Hepatocyte (in vitro differentiated cells and primary cell): ENCODE measurements around the gene LMOD3.

DNA sequence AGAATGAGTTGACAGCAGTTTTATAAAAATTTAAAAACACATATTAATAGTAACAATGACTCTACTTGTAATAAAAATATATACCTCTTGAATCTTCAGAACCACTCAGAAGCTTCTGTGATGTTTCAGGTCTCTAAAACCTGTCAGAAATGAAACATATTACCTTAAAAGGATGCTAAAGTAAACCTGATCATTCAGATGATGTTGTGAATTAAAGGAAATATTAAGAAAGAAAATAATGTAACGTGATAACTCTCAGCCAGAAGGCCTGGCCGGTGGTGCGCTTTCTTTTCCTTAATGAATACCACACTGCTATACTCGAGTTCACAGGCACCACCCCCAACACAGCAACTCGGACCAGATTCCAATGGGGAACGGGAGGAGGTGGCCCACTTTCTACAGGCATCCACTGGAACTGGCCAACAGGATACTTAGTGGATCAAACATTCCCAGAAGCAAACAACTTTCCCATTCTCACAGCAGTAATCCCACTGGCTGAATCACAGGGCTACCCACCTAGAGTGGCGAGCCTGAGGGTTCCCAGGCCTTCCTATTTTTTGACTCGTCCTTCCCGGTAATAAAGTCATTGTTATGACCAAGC, 1.5 kb downstream of the EOGT start:
- RAMPAGE, long total RNA = no peak
- RRBS = no CpG with 5 or more reads among the region's 9 CpGs

DNA sequence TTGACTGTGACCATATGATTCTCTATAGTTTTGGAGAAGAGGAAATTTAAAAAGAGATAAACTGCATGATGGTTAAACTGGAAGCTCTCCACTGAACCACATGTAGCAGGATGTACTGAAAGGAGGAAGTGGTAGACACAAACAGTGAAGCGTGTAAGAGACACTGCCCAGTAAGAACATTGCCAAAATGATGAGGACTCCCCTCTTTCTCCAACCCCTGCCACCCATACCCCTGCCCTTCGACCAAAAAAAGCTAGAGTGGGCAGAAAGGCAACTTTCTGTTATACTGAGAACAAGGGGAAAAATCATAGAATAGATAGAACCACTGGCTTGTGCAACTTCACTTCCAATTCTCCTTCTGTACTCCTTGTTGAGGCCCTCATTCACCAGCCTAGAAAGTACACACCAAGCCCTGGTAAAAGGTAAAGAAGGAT, 6.4 kb upstream of the TMF1 start:
- RAMPAGE, long total RNA = no peak
- RRBS = no CpG with 5 or more reads among the region's 2 CpGs

GRCh38 chr3:69119108-69119733, 3.2 kb downstream of the LMOD3 start:
- RAMPAGE, long total RNA = no peak
- RRBS = no CpG with 5 or more reads among the region's 7 CpGs

DNA sequence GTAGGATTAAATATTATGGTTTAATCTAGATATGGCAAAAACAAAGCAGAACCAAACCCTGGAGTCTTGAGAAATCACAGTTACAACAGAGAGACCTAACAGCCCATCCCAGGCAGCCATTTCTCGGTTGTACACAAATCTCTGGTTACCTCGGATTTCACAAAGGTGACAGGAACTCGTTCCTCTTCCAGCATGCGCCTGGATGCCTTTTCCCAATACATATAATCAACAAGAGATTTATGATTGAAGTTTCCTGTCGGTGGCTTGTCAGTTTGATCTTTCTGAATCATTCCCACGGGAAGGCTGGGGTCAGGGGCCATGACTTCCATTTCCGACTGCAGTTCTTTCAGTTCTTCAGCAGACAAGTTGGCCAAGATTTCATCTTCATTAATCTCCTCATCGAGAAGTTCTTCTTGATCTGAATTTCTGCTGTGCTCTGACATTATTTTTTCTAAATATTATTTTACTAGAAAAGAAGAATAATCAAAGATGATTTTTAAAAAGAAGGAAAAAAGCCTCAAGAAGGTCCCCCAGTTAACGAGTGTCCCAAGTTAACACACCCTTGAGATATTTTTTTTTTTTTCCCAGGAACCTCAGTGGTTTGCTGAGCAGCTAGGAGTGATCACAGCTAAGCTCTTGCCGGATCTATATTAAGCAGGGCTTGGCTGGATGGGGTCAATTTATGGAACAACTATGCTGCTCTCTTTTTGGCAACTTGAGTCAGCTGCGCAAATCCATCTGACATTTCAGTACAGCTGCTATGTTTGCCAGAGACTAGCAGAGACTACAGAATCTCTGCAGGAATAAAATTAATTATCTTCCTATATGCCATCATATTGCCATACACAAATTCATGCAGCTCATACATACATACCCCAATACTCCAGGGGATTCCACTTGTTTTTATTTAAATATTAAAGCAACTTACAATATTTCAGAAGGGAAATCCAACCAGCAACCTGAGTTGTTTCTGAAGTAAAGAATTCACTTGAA, at the start of gene LMOD3:
Gene LMOD3 (minus strand): TSS at position 652 of the 993 bp plus-strand sequence.
- RAMPAGE, long total RNA = no peak
- RRBS = no CpG with 5 or more reads among the region's 11 CpGs

DNA sequence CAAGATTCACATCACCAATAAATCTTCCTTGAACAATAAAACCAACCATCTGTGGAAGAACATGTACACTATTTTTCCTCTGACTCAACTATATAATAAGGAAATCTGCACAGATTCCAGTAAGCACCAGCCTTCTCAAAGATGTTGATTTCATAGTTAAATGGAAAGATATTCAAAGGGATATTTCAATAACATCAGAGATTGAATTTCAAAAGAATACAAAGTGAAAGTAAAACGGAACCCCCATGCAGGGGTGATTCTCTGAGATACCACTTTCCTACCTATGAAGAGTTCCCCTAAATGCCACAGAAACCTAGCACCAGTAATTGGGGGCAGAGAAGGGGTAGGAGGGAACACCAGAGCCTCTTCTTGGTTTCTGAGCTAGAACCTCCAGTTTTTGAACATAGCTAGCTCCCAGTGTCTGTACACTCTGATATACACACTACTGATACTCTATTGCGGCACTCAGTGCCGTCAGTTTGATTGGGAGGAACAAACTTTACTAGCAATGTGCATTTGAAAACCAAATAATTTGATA, 77.0 kb upstream of the LMOD3 start:
- RAMPAGE, long total RNA = no peak
- RRBS = no CpG with 5 or more reads among the region's 3 CpGs

- RAMPAGE, long total RNA = no peak
- RRBS = no CpG with 5 or more reads among the region's 4 CpGs
Observed at GRCh38 chr3:69322009-69322412, 63.9 kb downstream of the FRMD4B start.

DNA sequence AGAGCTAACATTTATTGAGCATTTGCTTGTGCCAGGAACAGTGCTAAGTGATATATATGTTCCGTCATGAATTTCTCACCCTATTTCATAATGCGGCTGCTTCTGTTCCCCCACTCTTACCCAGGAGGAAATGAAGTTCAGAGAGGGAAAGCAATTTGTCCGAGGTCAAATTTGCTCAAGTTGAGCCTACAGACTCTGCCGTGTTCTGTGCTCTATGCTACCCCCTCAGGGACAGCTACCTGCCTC, 5.5 kb downstream of the FRMD4B start:
- RAMPAGE, long total RNA = no peak
- RRBS = no CpG with 5 or more reads among the region's 4 CpGs

DNA sequence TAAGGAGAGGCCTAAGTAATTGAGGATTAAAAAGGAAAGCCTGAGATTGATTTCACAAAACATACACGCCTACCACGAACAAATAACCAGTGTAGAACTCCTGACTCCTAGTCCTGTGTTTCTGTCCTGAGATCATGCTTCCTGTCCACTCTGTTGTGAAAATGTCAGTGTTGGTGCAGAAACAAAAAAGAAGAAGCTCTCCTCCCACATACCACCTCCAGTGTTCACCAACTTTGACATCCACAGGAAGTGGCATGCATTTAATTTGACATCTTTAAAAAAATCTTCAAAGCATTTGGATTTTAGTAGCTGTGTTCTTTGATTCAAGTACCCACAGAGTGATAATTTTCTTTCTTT, 8.6 kb downstream of the MITF start:
- RAMPAGE, long total RNA = no peak
- RRBS = no CpG with 5 or more reads among the region's 2 CpGs

- RAMPAGE, long total RNA = no peak
- RRBS = no CpG with 5 or more reads among the region's 6 CpGs
Observed at GRCh38 chr3:69791002-69791460, 51.8 kb downstream of the MITF start.

DNA sequence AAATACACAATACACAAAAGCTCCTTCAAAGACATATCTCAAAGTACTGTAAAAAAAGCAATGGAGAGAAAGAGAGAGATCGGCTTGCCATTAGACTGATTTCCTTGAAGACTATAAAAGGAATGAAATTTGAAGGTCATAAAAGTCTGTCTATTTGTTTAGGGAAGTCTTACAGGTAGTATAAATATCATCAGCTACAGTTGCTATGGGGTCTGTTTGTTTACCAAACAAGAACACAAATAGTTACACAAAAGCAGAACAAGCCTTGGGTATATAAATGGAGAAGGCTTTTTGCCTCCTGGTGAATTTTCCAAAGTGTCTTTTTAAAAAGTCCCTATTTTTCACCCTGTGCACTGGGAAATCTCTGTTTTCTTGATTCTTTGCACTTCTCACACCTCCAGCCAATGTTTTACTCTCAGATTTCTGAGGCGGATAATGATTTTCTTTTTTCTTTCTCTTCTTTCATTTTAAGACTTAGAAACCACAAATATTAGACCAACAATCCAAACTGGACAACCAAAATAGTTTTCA, 552.3 kb downstream of the FOXP1 start:
- RAMPAGE, long total RNA = no peak
- RRBS = no CpG with 5 or more reads among the region's 2 CpGs

DNA sequence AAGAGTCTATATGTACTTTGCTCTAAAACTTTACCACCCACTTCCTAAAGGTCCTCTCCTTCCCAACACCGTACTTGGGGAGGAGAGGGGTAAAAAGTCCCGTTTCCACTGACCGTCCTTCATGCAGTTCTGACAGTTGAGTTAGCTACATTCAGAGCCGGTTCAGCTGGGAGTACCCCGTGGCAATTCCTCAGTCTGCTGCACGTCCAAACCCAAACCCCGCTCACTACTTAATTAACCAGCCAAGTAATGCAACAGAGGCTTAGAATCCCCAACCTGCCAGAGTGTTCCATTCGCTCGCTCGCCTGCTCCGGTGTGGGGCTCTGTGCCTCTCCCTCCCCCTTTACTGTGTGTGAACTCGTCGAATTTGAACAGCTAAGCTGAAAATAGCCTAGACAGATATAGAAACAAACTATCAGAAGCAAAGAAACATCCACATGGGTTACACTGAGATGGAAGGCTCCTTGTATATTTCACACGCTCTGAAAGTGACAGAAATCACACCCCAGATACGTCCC, 519.6 kb downstream of the FOXP1 start:
- RAMPAGE, long total RNA = no peak
- RRBS = no CpG with 5 or more reads among the region's 15 CpGs

GRCh38 chr3:71117479-71118790, 465.6 kb downstream of the FOXP1 start:
- RAMPAGE, long total RNA = no peak
- RRBS = no CpG with 5 or more reads among the region's 14 CpGs

DNA sequence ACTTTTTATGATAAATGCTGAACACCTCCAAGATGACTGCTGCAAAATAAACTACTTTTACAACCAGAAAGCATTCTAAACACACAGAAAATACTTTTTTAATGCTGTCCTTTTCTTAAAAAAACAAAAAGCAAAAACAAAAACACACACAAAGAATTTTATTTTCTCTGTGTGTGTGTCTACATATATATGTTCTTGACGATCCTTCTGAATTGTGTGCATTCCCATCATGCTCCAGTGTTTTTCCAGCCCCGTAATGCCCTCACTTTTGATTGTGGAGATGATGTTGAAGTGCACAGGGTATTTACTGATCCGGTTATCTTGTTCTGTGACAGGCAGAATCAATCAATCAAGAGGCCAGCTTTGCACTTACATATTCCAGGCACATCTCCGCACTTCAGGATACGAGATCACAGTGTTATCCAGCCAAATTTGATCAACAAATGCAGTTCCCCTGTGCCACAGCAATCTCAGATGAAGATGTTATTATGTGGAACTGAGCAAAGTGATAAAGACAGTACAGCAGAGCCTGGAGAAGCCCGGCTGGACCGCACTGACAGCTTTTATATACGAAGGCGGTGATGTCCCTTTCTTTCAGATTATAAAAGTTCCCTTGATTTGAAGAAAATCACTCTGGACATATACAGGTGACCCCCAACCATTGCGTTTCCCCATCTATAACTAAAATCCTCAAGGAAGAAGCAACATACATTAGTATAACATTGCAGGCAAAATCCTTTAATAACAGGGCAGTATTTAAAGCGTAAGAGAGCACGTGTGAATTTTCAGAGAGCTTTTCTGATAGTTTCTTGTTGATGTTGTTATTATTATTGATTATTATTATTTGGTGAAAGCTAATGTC, 416.6 kb downstream of the FOXP1 start:
- RAMPAGE, long total RNA = no peak
- RRBS = no CpG with 5 or more reads among the region's 12 CpGs

- RAMPAGE, long total RNA = no peak
- RRBS = no CpG with 5 or more reads among the region's 6 CpGs
Observed at GRCh38 chr3:71216283-71216952, 367.1 kb downstream of the FOXP1 start.

DNA sequence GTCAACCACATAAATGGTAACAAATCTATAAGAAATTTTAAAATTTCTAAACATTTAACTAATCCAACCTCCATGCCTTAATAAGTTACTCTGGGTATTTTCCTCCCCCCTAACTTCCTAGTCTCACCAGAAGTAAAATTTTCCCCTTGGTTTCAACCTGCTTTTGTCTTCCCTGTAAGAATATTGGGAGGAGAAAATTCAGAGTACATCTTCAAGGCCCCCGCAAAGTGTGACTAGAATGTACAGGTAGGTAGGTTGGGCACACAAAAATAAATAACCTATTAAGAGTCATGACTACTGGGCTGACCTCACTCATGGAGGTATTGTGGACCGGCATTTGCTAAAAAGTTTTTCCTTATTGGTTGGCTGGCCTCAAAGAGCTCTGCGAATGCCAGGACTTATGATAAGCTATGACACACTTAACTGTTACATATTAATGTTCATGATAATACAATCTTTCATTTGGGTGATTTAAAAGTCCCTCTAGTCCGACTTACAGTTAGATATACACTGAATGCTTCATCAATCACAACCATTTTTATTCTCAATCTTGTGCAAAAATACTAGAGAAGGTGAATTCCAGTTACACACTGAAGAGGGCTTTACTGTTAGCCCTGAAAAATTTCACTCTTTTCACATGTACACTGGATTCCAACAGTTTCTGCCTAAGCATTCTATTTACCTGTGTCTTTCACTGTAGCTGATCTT, 329.3 kb downstream of the FOXP1 start:
- RAMPAGE, long total RNA = no peak
- RRBS = no CpG with 5 or more reads among the region's 4 CpGs

DNA sequence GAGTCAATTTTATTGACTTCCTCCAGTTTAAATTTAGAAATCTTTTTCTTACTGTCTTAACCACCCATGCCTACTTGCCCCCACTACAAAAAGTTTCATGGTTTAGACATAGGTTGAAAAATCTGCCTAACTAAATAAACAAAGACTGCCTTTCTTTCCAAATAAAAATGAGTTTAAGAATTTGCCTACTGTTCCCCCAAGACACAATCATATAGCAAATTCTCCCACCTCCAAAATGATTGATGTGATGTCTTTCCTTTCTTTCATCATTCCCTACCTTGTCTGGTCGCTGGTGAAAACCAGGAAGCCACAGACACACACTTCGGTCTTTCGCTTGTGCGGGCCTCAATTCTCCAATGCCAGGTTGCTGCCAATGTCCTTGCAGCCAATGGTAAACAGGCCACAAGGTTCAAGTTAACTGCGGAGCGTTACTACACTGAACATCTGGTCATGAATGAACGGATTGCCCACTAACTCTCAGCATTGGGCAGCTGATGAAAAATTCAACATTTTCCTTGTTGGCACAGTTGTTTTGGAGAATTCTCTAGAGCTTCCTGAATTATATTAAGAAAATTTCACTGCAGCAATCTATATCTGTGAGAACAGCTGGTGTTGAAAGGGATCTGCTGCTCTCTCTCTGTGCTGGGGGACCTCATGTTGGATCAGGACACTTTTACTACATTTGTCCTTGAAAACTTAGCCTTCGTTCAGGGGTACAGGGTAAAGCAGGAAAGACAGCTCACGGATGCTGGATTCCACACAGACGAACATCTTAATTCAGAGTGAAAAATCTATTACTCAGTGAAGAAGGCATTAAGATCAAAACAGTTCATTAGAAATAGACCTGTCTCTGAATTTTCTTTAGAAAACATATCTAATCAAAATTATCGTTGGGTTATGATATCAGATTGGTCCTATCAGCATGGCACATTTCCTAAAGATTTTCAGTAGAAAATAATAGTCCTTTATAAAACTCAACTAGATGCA, 192.0 kb downstream of the FOXP1 start:
- RAMPAGE, long total RNA = no peak
- RRBS = no CpG with 5 or more reads among the region's 11 CpGs

DNA sequence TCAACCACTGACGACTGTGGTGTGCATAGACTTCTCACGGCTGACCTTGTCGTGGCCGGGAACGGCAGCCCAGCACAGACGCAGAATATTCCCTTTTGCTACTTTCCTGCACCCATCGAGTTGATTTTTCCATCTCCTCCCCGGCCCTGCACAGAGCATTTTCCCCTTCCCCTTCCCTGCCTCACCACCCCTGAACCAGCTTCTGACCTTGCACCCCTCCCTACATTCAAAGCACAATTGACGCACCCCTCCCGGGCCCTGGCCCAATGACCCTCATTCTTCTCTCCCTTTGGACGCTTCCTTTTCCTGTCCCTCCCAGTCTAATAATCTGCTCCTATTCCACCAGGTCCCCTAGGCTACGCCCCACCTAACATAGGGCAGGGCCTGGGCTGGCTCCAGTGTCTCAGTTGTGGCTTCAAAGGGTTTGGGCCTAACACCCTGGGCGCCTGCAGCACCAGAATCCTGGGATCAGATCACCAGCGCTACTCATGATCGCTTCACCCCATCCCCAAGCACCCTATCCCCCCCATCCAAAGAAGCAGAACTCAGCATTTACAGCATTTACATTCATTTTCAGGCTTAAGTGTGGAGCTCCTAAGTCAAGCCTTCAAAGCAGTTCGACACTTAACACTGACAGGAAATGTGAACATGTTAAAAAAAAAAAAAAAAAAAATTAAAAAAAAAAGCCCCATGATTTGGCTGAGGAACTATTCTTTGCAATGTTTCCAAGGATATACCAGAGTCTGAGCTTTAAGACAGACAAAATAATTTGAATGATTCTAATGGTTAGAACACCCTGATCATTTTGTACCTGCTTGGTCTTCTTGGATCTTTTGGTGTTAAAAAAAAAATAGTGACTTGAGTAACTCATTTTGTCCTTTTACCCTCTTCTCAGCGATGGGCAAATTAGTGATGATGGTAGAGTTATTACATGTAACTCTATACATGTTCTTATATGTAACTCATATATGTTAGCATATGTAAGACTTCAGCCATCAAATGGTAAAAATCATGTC, 151.0 kb downstream of the FOXP1 start:
- RAMPAGE, long total RNA = no peak
- RRBS = 61% methylated on average over 7 of the region's 17 CpGs

DNA sequence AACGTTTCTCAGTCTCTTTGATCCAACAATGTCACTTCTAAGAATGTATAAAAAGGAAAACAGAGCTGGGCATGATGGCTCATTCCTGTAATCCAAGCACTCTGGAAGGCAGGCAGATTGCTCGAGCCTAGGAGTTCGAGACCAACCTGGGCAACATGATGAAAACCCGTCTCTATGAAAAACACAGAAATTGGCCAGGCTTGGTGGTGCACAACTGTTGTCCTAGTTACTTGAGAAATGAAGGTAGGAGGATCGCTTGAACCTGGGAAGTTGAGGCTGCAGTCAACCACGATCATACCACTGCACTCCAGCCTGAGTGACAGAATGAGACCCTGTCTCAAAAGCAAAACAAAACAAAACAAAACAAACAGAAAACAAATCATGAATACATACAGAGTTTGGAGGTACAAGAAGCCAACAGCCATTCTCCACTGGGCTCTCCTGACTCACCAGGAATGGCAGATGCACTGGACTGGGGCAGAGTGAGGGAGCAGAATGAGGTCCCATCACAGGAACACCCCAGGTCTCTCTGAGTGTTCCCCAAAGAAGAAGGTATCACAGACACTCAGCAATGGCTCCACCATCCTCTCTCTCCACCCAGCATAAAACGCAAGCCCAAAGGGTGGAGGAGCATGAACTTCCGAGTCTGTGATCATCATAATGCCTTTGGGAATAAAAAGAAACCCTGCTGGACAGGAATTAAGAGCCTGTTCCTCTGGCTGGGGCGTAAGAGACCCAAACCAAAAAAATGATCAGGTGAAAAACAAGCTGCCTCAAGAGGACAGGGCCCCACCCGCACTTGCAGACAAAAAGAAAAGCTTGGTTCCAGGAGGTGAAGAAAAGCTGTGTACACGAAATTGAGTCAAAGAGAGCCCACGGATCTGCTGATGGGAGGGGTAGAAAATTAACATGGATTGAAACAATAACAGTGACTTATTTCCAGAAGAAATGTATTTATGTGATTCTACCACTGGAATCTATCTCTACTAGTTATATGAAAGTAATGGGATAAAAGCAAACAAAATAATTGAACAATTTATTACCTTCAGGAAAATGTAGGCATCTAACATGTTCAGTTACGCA, 146.1 kb downstream of the FOXP1 start:
- RAMPAGE, long total RNA = no peak
- RRBS = no CpG with 5 or more reads among the region's 13 CpGs

DNA sequence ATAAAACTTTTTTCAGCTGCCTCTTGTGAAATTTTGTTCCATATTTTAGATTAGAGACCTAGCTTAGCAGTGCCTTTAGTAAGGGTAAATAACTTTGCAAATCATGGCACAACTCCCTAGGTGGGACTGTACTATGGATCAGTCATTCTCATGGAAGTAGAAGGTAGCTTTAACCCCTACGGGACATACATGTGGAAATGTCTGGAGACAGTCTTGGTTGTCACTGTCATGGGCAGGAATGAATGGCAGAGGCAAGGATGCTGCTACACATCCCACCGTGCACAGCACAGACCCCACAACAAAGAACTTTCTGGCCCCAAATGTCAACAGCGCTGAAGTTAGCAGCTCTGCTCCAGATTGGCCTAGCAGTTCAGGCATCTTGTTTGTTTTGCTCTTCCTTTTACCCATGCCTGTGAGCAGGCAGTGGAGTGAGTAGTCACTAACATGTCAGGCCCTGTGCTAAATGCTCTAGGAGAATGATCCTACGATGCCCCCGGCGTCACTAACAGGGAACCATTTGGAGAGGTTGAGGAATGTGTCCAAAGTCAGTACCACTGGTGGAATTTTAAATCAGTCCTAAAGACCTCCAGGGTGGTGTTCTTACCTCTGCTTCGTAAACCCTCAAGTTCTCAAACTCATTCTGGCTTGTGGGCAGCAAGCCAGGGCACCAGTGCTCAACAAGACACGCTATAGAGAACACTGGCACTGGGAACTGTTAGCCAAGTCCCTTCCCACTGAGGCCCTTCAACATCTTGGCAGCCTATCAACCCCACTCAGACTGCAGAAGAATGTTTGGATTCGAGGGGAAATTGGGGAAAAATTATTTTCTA, 142.2 kb downstream of the FOXP1 start:
- RAMPAGE, long total RNA = no peak
- RRBS = no CpG with 5 or more reads among the region's 9 CpGs

GRCh38 chr3:71454120-71454797, 129.3 kb downstream of the FOXP1 start:
- RAMPAGE, long total RNA = no peak
- RRBS = no CpG with 5 or more reads among the region's 13 CpGs